Testis (tissue), 5 donors: ENCODE measurements around the genes ESRRB and DIO2.

GRCh38 chr14:75449670-75449964 lies 21.8 kb downstream of the JDP2 start:
- PRO-cap, 3 experiments: no peak in any of the 3 experiments
- RAMPAGE, long total RNA, 2 experiments: no peak in any of the 2 experiments
- RRBS: no CpG with 5 or more reads among the region's 2 CpGs

- PRO-cap, 3 experiments: no peak in any of the 3 experiments
- RAMPAGE, long total RNA, 2 experiments: no peak in any of the 2 experiments
- RRBS: no CpG with 5 or more reads among the region's 22 CpGs
Measured at GRCh38 chr14:75515005-75515625, 7.2 kb upstream of the BATF start.

DNA sequence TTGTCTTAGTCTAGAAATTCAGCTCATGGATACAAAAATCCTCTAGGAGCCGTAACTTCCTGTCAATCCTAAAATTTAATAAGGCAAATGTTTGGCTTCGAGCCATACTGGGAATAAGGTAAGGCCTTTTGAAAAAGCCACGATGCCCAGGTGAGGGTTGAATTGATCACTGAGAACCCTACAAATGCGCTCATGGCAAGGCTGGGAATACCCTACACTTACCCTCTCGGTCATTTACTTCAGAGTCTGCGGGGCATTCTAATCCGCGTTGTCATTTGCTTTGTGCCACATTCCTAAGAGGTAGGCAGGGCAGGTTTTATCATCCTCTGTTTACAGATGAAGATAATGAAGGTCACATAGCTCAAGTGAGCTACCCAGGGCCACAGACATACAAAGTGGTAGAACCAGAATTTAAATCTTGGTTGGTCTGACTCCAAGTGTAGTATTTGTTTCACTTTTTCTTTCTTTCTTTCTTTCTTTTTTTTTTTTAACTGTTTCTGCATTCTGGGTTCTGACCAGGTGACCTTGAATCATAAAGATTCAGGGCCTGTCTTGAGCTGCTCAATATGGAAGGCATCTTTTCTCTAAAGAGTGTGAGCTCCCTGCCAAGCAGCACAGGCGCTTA lies 868 bp upstream of the BATF start:
- PRO-cap, 3 experiments: no peak in any of the 3 experiments
- RAMPAGE, long total RNA, 2 experiments: no peak in any of the 2 experiments
- RRBS: no CpG with 5 or more reads among the region's 9 CpGs

- PRO-cap, 3 experiments: no peak in any of the 3 experiments
- RAMPAGE, long total RNA, 2 experiments: no peak in any of the 2 experiments
- RRBS: no CpG with 5 or more reads among the region's 4 CpGs
Measured at GRCh38 chr14:75723612-75724354, 62.7 kb downstream of the TTLL5 start.

GRCh38 chr14:75934760-75935599 lies 46.8 kb downstream of the TGFB3 start:
- PRO-cap, 3 experiments: no peak in any of the 3 experiments
- RAMPAGE, long total RNA, 2 experiments: no peak in any of the 2 experiments
- RRBS: no CpG with 5 or more reads among the region's 4 CpGs

DNA sequence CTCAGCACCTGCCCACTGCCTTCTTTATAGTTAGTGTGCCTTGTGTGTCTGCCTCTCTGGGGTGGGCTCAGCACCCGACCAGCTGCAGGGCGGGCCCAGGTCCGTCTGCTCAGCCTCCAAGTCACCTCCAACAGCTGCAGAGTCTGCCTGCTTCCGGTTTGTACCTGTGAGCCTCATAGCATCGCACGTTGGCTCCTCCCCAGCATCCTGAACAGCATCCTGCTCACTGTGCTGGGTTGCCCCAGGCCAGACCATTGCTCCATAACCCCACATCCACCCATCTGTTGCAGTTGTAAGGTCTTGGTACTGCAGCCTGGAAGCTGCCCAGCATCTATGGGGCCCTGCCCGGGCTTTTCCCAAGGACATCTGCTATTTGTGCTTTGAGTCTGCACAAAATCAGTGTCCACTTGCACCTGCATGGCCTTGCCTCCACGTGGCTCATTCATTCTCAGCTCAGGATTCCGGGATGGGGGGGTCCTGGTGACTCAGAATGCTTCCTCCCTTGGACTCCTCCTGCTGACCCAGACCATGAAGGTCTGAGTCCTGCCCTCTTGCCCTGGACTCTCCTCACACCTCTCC lies 3.4 kb downstream of the TGFB3 start:
- PRO-cap, 3 experiments: no peak in any of the 3 experiments
- RAMPAGE, long total RNA, 2 experiments: no peak in any of the 2 experiments
- RRBS: 62% methylated on average over 3 of the region's 9 CpGs

GRCh38 chr14:75984411-75985313 lies 901 bp upstream of the IFT43 start:
- PRO-cap, 3 experiments: no peak in any of the 3 experiments
- RAMPAGE, long total RNA, 2 experiments: no peak in any of the 2 experiments
- RRBS: no CpG with 5 or more reads among the region's 4 CpGs

DNA sequence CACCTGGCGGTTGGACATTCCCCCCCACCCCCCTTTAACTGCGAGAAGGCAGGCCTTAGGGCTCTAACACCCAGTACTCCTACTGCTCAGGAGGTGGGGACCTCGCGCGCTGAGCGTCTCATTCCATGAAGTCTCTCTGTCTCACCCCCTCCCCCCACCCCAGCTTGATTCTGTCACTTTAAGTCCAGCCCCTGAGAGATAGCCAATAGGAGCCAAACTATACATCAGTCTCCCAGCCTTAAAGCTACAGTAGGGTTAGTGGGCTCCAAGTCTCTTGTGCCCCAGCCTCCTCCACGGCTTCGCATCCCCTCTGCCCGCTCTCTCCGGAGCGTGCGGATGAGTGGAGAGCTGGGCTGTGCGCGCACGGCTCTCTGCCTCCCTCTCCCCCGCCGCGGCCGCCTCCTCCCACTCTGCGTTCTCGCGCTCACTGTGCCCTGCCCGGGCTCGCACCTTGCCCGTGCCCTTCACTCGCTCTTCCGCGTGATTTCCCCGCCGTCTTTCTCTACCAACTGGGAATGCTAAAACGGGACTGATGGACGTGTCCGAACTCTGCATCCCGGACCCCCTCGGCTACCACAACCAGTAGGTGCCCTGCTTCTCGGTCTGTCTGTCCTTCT lies at the start of gene ESRRB:
ESRRB (plus strand) TSS at position 268 of the 617 bp plus-strand sequence.
- PRO-cap, 3 experiments: no peak in any of the 3 experiments
- RAMPAGE, long total RNA, 2 experiments: no peak in any of the 2 experiments
- RRBS: 4% methylated on average over 15 of the region's 36 CpGs

- PRO-cap, 3 experiments: no peak in any of the 3 experiments
- RAMPAGE, long total RNA, 2 experiments: no peak in any of the 2 experiments
- RRBS: no CpG with 5 or more reads among the region's 17 CpGs
Measured at GRCh38 chr14:76769645-76770262, 8.5 kb downstream of the VASH1 start.

DNA sequence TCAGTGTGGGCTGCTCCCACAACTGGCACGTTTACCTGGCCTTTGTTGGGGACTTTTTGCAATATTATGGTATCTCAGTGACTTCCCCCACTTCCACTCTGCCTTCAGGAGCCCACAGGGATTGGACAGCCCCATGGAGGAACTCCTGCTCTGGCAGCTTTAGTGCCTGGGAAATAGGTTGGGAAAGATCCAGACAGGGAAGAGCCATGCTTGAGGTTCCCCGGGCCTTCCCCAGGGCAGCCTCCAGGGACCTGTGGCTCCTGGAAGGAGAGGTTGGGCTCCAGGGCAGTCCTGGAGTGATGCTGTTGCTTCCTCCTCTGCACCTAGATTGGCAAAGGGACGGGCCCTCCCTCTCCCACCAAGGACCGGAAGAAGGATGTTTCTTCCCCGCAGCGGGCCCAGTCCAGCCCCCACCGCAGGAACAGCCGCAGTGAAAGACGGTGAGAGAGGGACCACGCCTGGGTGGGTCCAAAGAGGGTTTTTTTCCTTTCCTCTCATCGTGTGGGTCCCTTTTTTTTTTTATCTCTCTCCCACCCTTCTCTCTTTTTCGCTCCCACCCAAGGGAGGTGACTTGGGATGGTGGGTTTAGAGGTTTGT lies 16.5 kb downstream of the VASH1 start:
- PRO-cap, 3 experiments: peak in 1 of 3 experiments; most common plus-strand start position 430 of the sequence (in 1); most common minus-strand start position 330 of the sequence (in 1)
- RAMPAGE, long total RNA, 2 experiments: no peak in any of the 2 experiments
- RRBS: no CpG with 5 or more reads among the region's 12 CpGs

- PRO-cap, 3 experiments: no peak in any of the 3 experiments
- RAMPAGE, long total RNA, 2 experiments: no peak in any of the 2 experiments
- RRBS: no CpG with 5 or more reads among the region's 5 CpGs
Measured at GRCh38 chr14:76811497-76811954, 1.2 kb downstream of the ANGEL1 start.

DNA sequence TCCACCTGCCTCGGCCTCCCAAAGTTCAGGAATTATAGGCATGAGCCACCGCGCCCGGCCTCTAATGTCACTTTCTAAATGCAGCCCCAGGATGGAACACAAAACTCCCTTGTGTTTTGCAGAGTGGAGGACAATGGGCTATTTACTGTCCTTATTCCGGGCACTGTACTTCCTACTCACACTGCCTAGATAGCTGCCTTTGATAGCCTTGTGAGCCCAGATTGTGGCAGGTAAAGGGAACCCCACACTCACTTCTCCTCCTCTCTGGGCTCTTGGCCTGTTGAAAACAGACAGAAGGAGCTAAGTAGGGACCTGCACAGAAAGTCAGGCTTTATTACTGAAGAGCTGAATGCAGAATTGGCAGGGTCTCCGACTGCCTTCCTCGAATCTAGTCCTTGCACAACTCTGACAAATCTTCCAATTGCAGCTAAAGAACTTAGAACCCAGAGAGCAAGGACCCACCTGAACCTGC lies 72.8 kb downstream of the LRRC74A start:
- PRO-cap, 3 experiments: no peak in any of the 3 experiments
- RAMPAGE, long total RNA, 2 experiments: no peak in any of the 2 experiments
- RRBS: 40% methylated on average over 2 of the region's 7 CpGs

GRCh38 chr14:77025724-77026625 lies 2.5 kb downstream of the IRF2BPL start:
- PRO-cap, 3 experiments: no peak in any of the 3 experiments
- RAMPAGE, long total RNA, 2 experiments: no peak in any of the 2 experiments
- RRBS: 6% methylated on average over 49 of the region's 89 CpGs

DNA sequence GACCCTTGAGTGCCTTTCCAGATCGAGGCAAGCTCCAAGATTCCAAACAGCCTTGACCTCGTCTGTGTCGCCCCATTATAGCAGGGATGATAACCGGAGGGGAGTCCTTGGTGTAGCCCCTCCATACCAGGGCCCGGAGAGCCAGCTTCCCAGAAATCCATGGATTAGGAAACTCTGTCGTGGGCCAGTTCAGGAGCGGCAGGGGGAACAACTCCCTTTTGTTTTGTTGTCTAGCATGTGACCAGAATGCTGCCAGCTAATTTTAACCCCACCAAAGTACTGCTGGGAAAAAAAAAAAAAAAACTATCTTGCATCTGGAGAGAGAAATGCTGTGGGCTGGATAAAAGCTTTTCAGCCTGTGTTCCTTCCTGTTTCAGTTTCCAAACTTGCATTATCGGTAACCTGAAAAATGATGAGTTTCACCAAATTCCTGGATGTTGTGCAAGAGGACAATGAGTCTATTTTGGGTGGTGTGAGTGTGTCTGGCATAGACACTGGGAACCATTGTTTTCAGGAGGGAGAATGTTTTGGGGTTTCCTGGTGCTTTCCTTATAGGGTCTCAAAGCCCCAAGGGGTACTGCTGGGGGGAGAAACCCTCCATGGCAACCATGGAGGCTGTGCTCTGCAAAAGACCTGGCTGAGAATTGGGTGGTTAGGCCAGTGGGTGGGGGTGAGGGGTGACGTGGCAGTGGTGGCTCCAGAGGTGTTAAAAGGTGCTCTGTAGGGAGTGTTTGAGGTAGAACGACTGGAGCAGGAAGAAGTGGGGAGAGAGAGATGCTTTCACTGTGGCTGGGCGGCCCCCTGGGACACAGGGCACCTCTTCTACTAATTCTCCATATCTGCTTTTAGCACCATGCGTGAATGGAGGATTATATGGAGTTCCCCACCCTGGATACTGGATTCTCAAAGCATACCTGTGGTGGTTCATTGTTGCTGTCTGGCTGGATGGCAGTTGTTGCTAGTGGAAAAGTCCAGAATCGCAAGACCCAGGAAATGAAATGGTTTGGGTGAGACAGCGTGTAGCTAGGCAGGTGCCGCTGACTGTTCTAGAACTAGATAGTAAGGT lies 15.0 kb upstream of the IRF2BPL start:
- PRO-cap, 3 experiments: peak in 1 of 3 experiments; most common minus-strand start position 388 of the sequence (in 1)
- RAMPAGE, long total RNA, 2 experiments: no peak in any of the 2 experiments
- RRBS: 60% methylated on average over 1 of the region's 15 CpGs

DNA sequence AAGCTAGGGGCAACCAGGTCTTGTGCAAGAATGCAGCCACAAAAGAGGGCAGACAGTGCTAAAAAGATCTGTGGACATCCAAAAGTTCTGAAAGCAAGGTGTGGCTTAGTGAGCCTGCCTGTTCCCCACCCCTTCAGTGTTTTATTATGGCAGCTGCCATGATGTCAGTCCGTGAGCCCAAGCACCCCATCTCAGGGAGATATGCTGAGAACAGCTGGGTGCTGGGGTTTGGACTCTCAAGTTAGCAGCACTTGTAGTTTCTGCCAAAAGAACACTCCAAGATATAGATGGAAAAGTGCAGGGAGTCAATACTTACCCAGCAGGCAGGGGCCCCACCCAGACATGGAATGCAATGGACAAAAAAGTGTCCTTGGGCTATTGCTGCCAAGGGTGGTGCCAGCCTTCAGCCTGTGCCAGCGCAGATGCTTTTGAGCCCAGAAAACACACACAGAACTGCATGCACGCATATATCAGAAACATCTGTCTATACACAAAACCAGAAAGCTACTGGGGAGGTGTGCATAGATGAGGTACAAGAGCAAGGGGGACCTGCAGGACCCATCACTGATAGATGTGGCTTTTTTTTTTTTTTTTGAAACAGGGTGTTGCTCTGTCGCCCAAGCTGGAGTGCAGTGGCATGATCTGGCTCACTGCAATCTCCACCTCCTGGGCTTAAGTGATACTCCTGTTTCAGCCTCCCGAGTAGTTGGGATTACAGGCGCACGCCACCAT lies 17.1 kb upstream of the IRF2BPL start:
- PRO-cap, 3 experiments: no peak in any of the 3 experiments
- RAMPAGE, long total RNA, 2 experiments: no peak in any of the 2 experiments
- RRBS: no CpG with 5 or more reads among the region's 7 CpGs

- PRO-cap, 3 experiments: no peak in any of the 3 experiments
- RAMPAGE, long total RNA, 2 experiments: no peak in any of the 2 experiments
- RRBS: no CpG with 5 or more reads among the region's 10 CpGs
Measured at GRCh38 chr14:77375731-77376305, 1.1 kb downstream of the TMED8 start.

- PRO-cap, 3 experiments: no peak in any of the 3 experiments
- RAMPAGE, long total RNA, 2 experiments: no peak in any of the 2 experiments
- RRBS: no CpG with 5 or more reads among the region's 15 CpGs
Measured at GRCh38 chr14:77761457-77762140, 643 bp upstream of the SNW1 start.

DNA sequence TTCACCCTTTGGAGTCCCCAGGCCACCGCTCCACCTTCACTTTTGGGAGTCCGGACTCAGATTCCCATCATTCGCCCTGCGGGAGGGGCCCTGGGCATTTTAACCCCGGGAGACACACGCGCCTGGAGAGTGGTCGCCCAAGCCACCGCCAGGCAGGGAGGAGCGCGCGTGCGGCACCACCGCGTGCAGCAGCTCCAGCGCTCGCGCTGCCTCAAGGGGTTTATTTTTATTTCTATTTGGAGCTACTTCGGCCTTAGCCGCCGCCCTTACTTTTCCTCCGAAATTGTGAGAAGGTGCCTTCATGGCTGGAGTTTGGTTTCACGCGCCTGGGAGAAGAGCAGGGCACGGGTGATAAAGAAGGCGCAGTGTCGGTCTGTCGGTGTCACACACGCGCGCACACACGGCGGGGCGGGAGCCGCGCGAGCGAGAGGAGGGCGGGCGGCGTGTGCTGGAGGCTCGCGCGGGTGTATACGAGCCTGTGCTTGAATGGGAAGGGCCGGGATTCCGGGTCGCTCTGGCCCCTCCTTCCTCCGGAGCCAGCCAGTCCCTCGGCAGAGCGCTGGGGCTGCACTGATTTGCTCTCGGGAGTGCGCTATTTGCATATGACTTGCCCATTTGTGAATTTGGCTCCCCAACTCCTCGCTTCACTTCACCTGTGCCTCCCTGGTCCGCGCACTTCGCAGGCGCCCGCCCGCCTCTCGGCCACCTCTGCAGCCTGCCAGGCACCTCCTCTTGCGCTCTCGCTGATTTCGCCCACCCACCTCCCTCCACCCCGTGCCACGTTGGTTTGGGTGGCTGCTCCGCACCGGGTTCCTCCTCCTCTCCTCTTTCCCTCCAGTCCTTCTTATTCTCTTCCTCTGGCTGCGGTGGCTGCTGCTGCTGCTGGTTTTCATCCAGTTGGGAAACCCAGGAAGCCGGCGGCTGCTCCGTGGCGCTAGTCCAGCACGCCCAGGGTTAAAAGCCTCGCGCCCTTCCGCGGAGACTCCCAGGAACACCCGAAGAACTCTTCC lies 932.3 kb downstream of the DIO2 start:
- PRO-cap, 3 experiments: peak in 3 of 3 experiments; most common plus-strand start position 652 of the sequence (in 3); most common minus-strand start position 468 of the sequence (in 2)
- RAMPAGE, long total RNA, 2 experiments: no peak in any of the 2 experiments
- RRBS: 3% methylated on average over 6 of the region's 79 CpGs

DNA sequence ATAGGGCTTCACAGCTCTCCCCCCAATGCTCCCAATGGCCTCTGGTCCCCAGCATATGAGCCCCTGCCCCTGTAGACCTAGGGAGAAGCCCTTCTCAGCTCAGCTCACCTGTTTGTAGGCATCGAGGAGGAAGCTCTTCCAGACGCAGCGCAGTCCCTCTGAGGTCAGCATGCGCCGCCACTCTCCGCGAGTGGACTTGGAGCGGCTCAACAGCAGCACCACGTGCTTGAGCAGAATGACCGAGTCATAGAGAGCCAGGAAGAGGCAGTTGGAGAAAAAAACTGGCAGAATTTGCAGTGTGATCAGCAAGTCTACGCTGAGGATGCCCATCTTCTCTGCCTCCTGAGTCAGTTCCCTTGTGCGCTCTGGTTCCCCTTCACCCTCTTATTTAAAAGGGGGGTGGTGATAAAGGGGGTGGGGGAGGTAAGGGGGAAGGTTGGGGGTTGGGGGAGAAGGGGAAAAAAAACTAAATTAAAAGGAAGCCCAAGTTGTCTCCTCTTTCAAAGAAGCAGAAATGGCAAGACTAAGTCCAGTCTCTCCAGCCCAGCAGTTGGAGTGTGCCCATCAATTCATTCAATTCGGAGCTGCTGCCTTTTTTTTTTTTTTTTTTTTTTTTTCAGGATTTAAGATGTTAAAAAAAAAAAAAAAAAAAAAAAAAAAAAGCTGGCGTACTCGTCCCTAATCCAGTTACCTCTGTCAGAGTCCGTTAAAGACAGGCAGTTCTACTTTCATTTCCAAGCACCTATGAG lies at the start of gene DIO2:
DIO2 (minus strand) TSS at position 362 of the 749 bp plus-strand sequence.
- PRO-cap, 3 experiments: peak in 3 of 3 experiments; most common plus-strand start position 287 of the sequence (in 3); most common minus-strand start position 171 of the sequence (in 2)
- RAMPAGE, long total RNA, 2 experiments: start-site peak on the plus strand in 1 of 2 experiments, centred at position 240 of the sequence, 24 reads per replicate; start-site peak on the minus strand in 1 of 2 experiments, centred at position 179 of the sequence, 70 reads per replicate
- RRBS: no CpG with 5 or more reads among the region's 16 CpGs

- PRO-cap, 3 experiments: no peak in any of the 3 experiments
- RAMPAGE, long total RNA, 2 experiments: no peak in any of the 2 experiments
- RRBS: no CpG with 5 or more reads among the region's 4 CpGs
Measured at GRCh38 chr14:80310981-80311422, 99.7 kb upstream of the DIO2 start.